Mammary microvascular endothelial cell (primary cell): Measurements from ENCODE around the gene LY75.

- RAMPAGE, long total RNA = no peak
Measured at GRCh38 chr2:159194206-159194616, 92.3 kb downstream of the WDSUB1 start.

DNA sequence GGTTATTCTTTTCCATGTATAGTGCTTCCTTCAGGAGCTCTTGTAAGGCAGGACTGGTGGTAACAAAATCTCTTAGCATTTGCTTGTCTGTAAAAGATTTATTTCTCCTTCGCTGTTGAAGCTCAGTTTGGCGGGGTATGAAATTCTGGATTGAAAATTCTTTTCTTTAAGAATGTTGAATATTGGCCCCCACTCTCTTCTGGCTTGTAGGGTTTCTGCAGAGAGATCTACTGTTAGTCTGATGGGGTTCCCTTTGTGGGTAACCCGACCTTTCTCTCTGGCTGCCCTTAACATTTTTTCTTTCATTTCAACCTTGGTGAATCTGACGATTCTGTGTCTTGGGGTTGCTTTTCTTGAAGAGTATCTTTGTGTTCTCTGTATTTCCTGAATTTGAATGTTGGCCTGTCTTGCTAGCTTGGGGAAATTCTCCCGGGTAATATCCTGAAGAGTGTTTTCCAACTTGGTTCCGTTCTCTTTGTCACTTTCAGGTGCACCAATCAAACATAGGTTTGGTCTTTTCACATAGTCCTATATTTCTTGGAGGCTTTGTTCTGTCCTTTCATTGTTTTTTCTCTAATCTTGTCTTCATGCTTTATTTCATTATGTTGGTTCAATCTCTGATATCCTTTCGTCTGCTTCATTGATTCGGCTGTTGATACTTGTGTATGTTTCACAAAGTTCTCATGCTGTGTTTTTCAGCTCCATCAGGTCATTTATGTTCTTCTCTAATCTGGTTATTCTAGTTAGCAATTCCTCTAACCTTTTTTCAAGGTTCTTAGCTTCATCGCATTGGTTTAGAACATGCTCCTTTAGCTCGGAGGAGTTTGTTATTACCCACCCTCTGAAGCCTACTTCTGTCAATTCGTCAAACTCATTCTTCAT lies 141.4 kb downstream of the BAZ2B start:
- RAMPAGE, long total RNA = no peak

GRCh38 chr2:159515538-159515856 lies 100.9 kb downstream of the BAZ2B start:
- RAMPAGE, long total RNA = no peak

DNA sequence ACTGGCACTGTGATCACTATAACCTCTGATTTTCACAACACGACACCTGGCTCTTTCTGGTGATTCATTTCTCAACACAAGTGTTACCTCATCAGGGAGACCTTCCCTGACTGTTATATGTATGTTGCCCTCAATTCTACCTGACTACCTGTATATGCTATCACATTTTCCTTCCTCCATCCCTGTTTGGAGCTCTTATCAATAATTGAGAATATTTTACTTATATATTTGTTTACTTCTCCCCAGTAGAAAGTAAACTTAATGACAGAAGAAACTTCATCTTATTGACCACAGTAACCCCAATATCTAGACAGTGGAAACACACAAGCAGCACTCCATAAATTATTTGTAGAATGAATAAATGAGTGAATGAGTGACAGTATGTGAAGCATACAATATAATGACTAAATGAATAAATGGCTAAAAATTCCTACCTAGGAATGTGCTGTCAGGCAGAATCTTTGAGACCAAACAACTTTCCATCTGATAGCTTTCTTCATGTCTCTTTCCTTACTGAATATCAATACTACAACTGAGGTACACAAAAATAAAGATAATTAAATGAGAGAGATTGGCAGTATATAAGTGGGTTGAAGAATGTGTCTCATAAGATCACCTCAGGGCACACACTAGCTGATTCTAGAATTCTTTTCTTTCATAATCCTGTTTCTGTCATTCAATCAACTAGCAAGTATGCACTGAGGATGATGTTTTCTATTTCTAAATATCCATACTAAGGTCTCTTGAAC lies 76.3 kb downstream of the BAZ2B start:
- RAMPAGE, long total RNA = no peak

DNA sequence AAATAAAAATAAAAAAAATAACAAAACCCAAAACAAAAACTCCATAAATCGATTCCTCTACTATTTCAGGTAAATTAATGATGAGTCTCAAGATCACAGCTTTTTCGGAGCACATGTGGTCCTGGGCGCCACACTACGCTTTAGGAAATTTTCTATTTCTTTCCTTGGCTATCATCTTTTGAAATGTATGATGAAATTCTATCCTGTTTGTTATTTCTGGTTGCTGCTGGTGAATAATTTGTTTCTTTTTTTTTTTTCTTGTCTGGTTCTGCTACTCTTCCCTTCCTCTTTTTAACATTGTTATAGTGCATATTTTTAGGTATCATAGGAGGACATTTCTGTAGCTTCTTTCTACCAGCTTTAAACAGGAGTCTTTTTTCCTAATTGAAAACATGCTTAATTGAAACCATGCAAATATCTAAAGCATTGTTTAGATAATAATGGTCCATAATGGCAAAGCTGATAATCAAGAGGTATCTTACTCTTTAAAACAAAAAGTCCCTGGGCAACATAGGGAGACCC lies 19.1 kb upstream of the BAZ2B start:
- RAMPAGE, long total RNA = no peak

- RAMPAGE, long total RNA = no peak
Measured at GRCh38 chr2:159904047-159904632, 416 bp downstream of the LY75 start.

GRCh38 chr2:159904633-159905362 lies at the start of gene LY75:
Gene LY75 (minus strand): TSS chr2:159904756.
- RAMPAGE, long total RNA = no peak

DNA sequence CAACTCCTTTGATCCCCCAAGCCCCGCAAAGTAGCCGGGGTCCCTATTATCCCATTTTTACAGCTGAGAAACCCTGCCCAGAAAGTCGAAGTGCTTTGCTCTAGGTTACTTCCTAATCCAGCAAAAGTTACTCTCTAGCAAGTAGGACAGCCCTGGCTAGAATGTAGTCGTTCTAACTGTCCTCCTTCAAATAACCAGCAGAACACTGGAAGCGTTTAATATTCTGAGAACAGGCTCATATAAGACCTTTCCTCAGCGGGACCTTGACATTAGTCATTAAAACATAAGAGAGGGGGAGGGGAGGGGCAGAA lies 647 bp upstream of the PLA2R1 start:
- RAMPAGE, long total RNA = no peak

GRCh38 chr2:160367106-160367564 lies 126.5 kb downstream of the RBMS1 start:
- RAMPAGE, long total RNA = no peak

- RAMPAGE, long total RNA = no peak
Measured at GRCh38 chr2:160407291-160408293, 86.0 kb downstream of the RBMS1 start.

DNA sequence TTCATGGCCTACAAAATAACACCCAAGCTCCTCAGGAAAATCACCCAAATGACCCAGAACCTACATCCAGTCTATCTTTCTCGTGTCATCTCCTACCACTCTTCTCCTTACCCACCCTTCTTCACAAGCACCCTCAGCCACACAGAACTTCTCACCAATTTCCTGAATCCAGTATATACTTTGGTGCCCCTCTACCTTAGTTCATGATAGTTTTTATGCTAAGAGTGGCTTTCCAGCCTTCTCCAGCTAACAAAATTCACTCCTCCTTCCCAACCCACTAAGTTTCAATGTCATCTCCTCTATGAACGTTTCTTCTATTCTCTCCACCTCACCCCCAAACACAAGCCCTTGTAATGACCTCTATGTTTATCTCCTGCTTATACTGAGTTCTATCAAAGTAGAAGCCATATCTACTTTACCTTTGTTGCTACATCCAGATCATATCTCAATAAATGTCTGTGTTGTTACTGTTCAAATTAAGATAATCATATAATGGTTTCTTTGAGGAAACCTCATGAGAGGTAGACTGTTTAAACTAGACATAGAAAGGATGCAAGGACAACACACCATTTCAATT lies 39.8 kb downstream of the RBMS1 start:
- RAMPAGE, long total RNA = no peak

- RAMPAGE, long total RNA = no peak
Measured at GRCh38 chr2:160482640-160483287, 10.8 kb downstream of the RBMS1 start.

- RAMPAGE, long total RNA = no peak
Measured at GRCh38 chr2:160538464-160538924, 44.9 kb upstream of the RBMS1 start.

DNA sequence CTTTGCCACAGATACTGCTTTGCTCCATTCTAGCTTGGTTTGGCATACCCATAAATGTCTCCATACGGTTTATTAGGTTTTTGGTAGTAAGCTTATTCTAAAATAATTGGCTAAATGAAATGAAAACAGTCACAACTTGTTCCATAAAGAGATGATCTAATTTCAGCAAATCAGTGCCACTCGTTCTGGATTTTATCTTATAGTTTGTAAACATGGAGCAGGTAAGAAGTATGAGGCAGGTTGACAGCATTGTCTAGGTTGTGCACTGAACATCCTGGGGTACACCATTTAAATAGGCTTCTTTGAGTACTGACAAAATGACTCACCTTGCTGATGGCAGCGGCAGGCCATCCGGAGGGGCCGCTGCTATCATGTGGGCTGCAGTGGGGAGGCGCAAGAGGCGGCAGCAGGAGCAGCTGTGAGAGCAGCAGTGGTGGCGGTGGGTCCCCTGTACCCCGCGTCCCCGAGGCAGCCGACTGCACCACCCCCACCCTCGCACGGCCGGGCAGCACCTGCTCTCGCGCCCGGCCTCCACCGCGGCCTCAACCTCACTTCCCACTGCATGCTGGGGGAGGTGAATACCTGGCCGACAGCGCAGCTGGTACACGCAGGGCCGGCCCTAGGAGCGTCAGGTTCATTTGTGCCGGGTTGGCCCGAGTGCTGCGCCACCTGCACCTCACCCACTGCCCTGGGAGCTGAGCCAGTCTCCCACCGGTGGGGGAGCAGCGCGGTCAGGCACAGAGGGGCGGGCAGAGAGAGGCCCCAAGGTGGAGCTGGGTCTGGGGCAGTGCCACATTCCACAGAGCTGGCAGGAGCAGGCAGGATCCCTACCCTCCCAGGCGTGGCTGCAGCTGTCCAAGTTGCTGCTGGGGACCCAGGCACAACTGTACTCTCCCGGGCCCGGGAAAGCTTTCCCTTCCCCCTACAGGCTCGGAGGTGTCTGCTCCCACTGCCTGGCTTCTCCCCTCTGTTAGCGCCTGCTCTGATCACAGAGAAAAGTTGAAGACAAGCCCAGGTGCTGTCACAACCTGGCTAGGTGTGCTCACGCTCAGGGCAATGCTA lies 154.5 kb upstream of the RBMS1 start:
- RAMPAGE, long total RNA = no peak

DNA sequence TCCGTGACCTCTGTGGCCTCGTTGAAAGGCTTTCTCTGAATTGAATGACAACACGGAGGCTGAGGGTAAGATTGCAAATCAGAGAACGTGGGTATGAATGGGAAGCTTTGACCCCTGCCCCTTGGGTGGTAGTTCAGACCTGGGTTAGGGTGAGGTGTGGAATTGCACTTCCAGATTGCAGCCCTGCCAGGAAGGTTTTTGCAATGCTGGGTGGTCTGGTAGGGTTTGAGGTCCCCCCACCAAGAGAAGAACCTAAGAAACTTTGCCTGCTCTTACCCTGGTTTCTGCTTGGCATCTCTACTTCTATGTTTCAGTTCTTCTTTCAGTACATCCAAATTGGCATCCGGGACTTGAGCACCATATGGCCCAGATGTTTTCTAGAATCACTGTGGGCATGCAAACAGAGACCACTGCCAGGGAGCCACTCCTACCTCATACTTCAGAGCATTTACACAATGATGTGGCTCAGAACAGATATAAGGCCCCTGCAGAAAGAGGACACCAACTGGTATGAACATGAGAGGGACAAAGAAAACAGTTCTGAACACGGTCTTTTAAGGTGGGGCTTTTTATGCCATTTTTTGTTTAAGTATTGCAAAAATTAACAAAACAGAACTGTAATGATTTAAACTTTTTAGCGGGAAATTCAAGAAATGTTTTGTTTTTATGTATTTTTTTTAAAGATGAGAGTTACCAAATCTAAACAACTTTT lies 210.6 kb upstream of the RBMS1 start:
- RAMPAGE, long total RNA = no peak

GRCh38 chr2:160813487-160813977 lies 319.9 kb upstream of the RBMS1 start:
- RAMPAGE, long total RNA = no peak

DNA sequence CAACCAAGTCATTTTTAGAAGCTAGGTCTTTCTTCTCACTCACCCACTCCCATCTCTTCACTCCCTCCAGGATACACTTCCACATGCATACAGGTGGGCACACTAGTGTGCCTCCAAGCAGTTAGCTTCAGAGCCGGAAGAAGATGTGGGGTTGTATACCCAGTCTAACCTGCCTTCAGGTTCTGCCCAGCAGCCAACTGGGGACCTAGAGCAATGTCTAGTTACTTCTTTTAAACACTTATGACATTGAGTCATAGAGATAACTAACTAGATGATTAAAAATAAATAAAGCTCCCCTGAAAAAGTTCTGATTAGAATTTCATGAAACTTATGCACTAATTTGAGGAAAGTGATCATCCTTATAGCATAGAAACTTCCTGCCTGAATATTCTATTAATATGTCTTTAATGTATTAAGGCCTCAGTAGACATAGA lies 21.7 kb upstream of the TANK start:
- RAMPAGE, long total RNA = no peak

DNA sequence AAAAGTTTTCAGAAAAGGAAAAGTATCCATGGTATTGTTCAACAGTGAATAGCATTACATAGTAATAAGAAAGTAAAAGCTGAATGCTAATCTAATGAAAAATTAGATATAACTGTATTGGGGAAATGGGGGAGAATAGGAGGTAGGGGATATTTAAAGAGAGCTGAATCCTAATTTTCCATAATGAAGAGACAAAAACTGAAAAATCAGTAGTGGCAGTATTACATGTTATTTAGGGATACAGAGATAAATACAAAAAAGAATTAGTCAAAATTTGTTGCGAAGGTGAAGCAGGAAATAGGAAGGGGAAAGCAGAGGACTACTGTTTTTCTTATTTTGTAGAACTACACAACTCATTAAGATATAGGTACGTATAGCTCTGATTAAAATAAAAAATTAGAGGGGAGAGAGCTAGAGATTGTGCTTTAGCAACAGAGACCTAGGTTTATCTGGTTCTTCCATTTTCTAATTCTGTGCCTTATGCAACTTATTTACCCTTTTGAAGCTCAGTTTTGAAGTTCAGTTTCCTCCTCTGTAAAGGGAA lies 9.2 kb downstream of the TANK start:
- RAMPAGE, long total RNA = no peak

DNA sequence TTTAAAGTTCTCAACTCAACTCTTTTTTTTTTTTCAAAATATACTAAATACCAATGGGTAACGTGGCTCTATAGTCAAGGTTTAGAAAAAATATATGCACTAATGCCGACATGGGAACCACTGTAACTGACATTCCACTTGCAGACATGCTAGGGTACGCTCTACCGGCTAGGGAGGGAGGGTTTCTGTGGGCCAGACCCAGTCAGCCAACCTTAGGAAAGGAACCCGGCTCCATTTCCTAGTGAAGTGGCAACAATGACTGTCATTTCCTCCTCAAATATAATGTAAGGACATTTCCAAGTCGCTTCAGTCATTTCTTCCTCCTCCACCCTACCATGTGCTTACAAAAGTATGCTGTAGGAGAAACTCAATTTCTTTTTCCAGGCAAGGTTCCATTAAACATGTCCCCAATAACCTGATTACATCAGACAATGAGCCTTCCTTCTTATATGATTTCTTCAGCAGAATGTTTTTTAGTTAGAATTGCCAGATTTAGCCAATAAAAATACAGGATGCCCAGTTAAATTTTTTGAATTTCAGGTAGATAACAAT lies 64.3 kb upstream of the PSMD14 start:
- RAMPAGE, long total RNA = no peak

DNA sequence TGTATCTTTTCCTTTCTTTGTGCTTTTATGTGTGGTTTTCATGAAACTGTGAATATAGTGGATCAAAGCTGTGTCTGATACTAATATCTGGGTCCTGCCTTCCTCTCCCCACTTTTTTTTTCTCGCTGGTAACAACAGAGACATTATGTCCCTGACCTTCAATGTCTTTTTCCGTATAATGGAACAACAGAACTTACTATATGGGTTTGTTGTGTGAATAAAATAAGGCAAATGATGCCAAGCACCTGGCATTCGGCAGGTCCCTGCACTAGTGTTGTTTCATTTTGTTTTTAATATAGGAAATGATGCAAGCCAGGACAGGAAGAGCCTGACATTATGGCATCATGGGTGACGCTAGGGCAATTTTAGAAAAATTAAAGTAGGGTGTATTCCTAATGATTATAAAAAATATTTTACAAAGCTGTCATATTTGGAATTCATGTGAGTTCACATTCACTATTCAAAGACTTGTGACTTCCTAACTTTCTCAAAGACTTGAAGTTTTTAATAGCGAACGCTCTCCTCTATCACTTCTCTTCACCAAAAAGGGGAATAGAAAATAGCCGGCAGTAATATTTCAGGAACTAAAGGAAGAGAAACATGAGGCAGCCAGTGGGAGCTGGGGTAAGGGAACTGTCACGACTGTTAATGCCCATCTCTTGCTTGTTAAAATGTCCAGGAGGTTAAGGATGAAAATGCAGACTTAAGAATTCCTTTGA lies 60.4 kb downstream of the DPP4 start:
- RAMPAGE, long total RNA = no peak